REH cell (cell line): ENCODE data around the gene AAMP.

- PRO-cap, result no peak
Measured at GRCh38 chr2:217935097-217935451, 67.7 kb downstream of the TNS1 start.

DNA sequence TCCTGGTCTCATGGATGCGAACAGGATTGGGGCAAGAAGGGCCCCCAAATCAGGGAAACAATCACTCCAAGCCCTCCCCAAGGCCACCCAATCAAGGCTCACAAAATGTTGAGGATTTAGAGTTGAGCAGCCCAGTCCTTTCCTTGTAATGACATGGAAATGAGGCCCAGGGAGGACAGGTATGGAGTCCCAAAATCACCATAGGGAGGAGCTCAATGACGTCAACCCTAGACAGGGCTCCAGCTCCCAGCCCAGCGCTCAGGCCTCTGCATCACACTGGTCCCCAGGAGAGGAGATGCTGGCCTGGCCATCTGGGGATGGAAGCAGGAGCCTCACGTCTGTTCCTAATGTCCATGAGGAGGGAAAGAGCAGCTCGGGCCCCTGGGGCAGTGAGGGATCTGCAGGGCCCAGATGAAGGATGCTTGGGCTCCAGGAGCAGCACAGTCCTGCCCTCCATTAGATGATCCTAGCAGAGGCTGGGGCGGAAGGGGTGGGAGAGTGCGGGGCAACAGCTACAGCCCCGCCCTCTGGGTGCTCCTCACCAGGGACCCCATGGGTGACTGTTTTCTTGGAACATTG is 49.9 kb downstream of the TNS1 start:
- PRO-cap, result no peak

DNA sequence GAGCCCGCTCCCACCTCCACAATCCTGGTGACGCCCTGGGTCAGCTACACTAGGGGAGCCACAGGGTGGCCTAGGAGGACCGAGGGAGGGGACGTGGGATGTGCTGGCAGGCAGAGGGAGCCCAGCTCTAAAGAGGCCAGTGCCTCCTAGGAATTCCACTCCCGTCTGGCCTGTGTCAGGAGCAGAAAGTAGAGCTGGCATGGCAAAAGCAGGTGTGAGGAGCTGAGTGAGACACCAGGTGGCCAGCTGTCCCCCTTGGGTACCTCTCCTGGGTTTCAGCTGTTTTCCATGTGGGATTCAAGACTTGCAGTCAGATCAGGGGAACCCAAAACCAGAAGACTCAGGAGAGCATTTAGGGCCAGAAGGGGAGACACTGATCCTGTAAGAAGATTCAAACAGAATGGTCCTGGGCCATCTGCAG is 49.1 kb downstream of the TNS1 start:
- PRO-cap, result no peak

- PRO-cap, result no peak
Measured at GRCh38 chr2:217972422-217972861, 30.4 kb downstream of the TNS1 start.

DNA sequence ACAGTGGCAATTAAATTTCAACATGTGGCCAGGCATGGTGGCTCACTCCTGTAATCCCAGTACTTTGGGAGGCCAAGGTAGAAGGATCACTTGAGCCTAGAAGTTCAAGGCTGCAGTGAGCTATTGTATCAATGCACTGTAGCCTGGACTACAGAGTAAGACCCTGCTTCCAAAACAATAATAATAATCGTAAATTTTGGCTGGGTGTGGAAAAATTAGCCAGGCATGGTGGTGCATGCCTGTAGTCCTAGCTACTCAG is 15.9 kb downstream of the ARPC2 start:
- PRO-cap, result no peak

DNA sequence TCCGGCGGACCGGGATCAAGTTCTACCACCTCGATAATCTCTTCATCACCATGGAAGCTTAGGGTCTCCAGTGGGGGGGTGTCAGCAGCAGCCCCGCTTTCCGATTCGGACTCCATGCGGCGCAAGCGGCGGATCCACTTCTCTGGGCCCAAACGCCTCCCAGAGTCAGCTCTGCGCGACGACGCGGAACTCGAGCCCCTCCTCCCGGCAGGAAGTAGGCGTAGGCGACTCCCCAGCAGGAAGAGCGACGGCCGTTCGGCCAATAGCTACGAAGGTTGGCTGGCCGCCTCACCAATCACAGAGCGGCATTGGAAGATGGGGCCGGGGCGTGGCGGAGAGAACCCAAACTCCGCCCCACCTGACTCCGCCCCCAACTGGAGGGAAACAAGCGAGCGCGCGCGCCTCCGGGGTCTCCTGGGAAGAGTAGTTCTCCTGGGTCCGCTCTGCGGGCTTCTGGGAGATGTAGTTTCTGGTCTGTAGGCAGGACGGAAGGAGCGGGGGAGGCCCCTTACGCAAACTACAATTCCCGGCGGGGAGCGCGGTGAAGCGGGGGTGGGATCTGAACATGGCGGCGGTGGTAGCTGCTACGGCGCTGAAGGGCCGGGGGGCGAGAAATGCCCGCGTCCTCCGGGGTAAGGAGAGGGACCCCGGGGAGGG is at the start of gene AAMP:
Gene AAMP, minus strand, starts transcription at position 167 of the 657 bp plus-strand sequence.
- PRO-cap, result bidirectional peak, plus-strand start at position 562 of the sequence, minus-strand start at position 144 of the sequence

- PRO-cap, result no peak
Measured at GRCh38 chr2:218307663-218308201, 15.4 kb upstream of the TMBIM1 start.

DNA sequence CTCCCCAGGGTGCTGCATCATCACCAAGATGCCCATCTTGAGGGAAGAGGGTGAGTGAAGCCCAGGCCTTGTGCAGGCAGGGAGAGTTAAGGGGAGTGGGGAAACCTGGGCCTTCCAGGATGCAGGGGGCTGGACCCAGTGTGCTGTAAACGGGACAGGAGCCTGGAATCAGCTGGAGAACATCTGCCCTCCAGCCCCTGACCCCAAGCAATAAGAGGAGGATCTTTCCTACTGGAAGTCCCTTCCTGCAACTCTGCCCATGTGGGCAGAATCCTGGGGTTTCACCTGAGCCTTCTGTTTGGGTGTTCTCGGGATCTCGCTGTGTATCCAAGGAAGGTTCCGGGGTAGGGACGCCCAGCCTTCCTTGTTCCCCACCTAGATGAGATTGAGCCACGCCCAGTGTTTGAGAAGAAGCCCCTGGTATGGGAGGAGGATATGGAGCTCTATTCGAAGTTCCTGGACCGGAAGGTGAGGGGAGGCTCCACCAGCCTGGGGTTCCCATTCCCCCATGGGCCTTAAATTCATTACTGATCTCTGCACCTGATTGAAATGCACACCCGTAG is 10.5 kb downstream of the CATIP start:
- PRO-cap, result no peak

DNA sequence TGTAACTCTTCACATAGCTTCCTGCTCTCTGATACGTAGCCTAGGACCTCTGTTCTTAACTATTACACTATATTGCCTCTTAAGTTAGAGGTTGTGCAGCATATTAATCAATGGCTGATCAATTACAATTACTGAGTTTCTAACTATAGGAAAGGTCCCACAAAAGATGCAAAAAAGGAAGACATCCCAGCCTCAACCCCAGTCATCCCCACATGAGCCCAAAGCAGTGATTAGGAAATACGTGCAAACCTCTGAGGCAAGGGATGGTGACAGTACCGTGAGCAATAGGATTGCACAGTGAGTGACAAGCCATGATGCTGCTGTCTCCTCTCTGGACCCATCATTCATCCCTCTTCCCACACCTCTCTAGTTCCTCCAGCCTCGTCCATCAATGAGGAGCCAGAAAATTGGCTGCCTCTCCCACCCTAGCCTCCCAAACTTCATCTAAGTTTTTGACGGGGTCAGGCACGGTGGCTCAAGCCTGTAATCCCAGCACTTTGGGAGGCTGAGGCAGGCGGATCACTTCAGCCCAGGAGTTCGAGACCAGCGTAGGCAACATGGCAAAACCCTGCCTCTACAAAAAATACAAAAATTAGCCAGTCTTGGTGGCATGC is 4.0 kb upstream of the SLC11A1 start:
- PRO-cap, result no peak

DNA sequence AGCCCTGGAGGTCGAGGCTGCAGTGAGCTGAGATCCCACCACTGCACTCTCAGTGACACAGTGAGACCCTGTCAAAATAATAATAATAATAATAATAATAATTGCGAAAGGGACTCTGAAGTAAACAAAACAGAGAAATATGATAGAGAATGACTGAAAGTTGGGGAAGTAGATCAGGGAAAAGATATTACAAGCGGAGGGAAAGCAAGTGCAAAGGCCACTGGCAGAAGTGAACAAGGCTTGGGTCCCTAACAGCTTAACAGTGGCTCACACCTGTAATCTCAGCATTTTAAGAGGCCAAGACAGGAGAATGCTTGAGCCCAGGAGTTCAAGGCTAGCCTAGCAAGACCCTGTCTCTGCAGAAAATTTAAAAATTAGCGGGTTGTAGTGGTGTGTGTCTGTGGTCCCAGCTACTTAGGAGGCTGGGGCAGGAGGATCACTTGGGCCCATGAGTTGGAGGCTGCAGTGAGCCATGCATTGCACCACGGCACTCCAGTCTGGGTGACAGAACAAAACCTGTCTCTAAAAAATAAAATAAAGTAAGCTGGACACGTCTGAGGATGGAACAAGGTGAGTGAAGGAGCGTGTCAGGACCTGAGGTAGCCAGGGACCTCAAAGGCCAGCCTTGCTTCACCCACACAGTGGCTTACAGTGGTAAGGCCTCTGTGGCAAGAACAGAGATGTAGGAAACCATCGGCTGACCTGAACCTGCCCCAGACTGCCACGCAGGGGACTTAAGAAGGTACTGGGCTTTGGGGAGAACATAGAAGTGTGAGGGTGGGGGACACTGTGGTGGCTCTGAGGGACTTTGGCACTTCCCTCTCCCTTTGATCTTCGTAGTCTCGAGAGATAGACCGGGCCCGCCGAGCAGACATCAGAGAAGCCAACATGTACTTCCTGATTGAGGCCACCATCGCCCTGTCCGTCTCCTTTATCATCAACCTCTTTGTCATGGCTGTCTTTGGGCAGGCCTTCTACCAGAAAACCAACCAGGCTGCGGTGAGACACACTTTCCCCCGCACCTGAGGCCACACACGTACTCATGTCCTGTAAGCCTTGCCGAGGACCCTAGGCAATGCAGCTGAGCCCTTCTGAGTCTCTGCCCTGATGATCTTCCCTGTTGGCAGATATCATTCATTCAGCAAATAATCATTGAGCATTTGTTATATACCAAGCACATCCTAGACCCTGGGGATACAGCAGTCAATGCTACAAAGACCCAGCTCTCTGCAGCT is 7.4 kb downstream of the SLC11A1 start:
- PRO-cap, result no peak

GRCh38 chr2:218397713-218398280 is 1.9 kb upstream of the CTDSP1 start:
- PRO-cap, result bidirectional peak, plus-strand start at chr2:218398352, minus-strand start at chr2:218398133

DNA sequence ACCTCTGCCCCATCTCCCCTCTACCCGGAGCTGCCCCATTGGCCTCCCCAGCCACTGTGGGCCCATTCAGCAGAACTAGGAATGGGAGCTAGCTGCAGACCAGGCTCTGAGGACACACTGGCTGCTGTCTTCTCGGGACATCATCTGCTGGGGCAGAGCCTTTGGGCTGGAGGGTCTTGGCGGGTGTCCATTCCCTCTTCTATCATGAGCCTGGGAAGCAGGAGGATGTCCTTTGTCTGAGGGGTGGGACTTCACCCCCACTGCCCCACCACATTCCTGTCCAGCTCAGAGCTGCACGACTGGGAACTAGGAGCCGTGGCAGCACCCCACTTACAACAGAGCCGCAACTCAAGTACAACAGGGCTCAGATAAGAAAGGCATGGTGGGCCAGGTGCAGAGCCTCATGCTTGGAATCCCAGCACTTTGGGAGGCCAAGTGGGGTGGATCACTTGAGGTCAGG is 870 bp downstream of the VIL1 start:
- PRO-cap, result no peak

GRCh38 chr2:218659834-218660286 is 377 bp downstream of the BCS1L start:
- PRO-cap, result no peak

- PRO-cap, result no peak
Measured at GRCh38 chr2:218671251-218671845, 454 bp downstream of the RNF25 start.

DNA sequence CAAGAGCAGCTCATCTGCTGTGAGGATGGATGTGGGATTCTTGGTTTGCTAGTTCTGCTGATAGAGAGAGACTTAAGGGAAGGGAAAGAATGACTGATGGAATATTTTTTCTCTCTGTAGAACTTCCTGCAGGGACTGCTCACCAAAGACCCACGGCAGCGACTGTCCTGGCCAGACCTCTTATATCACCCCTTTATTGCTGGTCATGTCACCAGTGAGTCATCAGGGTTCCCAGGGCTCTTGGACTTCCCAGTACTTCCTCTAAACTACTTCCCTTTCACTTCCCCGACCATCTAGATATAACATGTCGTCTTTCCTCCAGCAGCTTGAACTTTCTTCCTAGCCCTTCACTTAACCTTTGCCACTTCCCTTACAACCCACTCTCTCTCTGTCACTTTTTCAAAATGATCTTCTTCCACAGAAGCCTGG is 7.2 kb downstream of the STK36 start:
- PRO-cap, result no peak

DNA sequence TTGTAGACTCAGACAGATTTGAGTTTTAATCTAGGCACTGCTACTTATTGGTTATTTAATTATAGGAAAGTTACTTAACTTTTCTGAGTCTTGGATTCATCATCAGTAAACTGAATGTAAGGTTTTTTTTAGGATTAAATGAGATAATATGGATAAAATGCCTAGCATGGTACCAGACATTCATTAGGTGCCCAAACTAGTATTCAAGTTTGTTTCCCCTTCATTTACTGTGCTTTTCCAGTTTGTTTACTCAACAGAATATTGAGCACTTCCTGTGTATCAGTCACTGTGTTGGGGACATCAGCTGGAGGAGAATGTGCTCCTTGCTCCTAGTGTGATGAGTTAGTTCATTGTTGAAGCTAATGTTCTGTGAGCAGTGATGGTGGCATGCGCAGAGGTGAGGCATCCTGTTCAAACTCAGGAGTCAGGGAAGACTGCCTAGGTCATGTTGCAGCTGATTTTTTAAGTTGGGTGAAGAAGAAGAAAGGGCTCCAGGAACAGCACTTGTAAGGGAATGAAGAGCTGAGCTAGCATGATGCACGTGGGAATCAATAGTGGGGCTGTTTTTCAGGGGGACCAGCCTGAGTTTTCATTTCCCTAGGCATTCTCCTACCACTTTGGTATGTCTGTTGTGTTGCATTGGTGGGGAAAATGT is 23.6 kb downstream of the TTLL4 start:
- PRO-cap, result no peak

GRCh38 chr2:218754003-218754751 is 27.8 kb upstream of the CYP27A1 start:
- PRO-cap, result no peak

DNA sequence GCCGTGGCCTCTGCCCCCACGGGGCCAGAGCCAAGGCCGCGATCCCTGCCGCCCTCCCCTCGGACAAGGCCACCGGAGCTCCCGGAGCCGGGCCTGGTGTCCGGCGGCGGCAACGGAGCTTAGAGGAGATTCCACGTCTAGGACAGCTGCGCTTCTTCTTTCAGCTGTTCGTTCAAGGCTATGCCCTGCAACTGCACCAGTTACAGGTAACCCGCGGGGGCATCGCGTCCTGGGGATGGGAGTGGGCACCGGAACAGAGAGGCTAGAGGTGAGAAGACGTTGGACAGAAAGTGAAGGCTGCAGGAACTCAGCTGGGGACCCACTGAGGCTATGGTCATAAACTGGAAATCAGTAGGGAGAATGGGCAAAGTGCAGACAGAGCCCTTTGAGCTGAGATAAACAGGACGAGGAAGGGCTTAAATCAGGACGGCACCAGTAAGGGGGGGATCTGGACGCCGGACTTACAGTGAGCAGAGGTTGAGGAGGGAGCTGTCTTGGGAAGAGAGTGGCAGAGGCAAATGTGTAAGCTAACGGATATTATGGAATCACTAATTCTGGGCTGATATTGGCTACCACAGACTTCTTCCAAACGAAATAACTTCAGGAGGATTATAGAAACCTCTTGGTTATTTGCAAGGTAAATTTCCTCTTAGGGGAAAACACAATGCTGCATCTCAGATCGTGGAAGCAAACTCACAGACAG is 436 bp downstream of the CYP27A1 start:
- PRO-cap, result no peak

DNA sequence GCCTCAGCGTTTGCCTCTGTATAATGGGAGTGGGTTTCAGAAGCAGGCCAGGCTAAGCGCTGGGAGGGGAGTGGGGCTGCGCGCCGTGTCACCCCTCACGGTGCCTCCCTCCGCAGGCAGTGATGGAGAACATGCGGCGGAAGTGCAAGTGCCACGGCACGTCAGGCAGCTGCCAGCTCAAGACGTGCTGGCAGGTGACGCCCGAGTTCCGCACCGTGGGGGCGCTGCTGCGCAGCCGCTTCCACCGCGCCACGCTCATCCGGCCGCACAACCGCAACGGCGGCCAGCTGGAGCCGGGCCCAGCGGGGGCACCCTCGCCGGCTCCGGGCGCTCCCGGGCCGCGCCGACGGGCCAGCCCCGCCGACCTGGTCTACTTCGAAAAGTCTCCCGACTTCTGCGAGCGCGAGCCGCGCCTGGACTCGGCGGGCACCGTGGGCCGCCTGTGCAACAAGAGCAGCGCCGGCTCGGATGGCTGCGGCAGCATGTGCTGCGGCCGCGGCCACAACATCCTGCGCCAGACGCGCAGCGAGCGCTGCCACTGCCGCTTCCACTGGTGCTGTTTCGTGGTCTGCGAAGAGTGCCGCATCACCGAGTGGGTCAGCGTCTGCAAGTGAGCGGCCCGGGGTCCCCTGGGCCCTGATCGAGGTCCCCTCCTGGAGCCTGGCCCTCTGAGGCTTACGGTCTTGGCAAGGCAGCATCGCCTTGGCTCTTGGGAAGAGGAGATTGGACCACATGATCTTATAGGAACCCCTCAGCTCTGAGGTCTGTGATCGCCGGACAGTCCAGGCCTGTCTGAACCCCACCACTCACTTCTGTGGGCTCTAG is 12.2 kb downstream of the WNT10A start:
- PRO-cap, result bidirectional peak, plus-strand start at position 268 of the sequence, minus-strand start at position 121 of the sequence

- PRO-cap, result no peak
Measured at GRCh38 chr2:218996918-218997275, 3.7 kb upstream of the CRYBA2 start.